ENCODE data around the gene NOL12.

- PRO-cap, result no peak
Observed at GRCh38 chr22:37267026-37267893, 15.0 kb upstream of the CYTH4 start.

- PRO-cap, result no peak
Observed at GRCh38 chr22:37374642-37375094, 52.6 kb downstream of the ELFN2 start.

GRCh38 chr22:37419553-37420799 is 7.3 kb downstream of the ELFN2 start:
- PRO-cap, result unidirectional peak, minus-strand start at chr22:37420415; unidirectional peak, minus-strand start at chr22:37420469

DNA sequence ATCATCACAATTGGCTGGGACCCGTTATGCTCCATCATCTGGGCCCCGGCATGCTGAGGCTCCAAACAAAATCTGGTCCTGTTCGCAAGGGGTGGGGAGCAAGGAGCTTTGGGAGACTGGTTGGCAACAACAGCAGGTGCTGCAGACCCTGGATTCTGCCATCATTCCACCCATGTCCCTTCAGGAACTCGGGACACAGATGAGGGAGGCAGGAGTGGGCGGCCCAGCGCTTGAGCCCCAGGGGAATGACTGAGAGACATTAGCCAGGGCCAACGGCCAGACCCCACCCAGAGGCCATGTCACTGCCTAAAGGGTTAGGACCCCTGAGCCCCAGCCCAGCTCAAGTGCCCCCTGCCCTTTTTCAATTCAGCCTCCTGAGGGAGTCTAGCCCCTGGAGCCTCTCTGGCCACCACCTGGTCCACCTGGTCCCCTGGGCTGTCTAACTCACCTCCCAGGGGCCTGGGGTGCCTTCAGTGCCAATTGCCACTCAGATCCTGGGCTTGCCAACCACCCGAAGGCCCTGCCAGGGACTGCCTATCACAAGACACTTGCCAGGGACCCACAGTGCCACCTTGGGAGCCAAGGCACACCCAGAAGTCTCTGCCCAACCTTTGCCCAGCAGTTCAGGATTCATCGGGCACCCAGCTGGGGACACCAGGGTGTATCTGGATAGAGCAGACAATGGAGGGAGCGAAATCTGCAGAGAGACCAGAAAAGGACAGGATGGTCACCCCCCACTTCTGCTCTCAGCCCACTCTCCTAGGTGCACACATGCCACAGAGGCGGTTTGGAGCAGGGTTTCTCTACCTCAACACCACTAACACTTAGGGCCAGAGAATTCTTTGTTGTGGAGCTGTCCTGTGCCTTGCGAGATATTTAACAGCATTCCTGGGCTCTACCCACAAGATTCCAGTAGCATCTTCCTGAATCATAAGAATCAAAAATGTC is 16.6 kb downstream of the MFNG start:
- PRO-cap, result no peak

DNA sequence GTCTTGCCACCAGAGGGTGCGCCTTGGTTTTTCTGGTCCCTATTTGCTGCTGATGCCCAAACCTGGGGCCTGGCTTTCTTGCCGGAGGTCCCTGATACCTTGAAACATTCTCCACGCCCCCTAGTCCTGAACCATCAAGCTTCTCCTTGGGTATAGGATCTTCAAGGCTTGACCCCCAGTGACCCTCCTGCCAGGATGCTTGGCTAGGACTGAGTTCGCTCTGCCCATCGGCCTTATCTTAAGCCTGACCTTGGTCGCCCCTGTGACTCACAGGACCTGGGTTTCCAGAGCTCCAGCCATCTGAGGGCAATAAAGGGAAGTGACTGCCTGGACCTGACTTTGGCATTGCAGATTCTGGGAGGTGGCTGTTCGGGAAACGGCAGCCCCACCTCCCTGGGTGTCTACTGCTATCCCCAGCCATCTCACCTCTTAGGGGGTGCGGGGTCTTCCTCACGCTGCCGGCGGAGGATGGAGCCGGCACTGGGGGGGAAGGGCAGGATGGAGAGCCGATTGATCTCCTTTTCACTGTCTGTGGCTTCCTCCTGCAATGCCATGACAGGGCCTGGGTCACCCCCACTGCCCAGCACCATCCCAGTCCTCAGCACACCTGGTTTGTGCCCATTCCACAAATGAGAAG is 15.3 kb downstream of the CARD10 start:
- PRO-cap, result no peak

DNA sequence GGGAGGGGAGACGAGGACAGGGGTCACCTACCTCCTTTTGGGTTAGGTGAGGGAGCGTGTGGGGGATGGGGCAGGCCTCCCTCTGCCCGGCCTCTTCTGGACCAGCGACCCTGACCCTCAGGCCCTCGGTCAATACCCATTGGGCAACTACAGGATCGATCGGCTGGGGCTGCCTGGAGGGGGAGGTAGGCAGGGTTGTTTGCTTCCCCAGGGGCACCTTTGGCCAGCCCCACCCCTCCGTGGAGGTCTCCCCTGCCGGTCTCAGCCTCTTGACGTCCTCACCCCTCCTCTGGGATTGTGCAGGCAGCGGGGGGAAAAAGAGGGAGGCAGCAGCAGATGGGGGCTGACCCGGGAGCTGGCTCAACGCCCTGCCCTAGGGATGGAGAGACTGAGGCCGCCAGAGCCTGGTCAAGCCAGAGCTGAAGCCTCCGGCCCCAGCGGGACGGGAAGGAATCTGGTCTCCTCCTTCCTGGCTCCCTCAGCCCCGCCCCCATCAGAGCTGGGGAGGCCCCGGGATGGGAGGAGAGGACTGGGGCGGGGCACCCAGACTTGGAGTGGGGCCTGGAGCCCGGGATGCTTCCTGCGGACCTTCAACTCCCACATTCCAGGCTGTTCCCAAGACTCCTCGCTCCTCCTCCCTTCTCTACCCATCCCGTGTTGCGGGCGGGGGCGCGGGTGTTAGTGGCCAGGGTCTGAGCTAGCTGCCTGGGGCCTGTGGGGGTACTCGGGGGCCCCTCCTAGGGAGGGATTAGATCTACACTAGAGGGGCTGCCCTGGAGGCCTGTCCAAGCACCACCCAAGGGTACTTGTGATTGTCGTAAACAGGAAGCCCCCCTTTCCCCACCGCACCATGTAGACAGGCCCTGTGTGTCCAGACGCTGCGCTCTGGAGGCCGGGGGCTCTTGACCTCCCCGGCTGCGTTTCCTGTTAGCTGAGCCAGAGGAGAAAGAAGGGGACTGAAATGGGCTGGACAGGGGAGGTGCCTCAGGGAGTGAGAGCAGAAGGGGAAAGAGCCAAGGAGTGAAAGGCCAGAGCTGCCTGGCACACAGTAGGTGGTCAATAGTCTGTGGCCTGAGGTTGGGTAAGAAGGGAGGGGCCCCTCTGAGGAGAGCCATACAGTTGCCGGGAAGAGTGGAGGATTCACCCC is 14.2 kb upstream of the CDC42EP1 start:
- PRO-cap, result bidirectional peak, plus-strand start at position 546 of the sequence, minus-strand start at position 456 of the sequence; bidirectional peak, plus-strand start at position 987 of the sequence, minus-strand start at position 922 of the sequence

DNA sequence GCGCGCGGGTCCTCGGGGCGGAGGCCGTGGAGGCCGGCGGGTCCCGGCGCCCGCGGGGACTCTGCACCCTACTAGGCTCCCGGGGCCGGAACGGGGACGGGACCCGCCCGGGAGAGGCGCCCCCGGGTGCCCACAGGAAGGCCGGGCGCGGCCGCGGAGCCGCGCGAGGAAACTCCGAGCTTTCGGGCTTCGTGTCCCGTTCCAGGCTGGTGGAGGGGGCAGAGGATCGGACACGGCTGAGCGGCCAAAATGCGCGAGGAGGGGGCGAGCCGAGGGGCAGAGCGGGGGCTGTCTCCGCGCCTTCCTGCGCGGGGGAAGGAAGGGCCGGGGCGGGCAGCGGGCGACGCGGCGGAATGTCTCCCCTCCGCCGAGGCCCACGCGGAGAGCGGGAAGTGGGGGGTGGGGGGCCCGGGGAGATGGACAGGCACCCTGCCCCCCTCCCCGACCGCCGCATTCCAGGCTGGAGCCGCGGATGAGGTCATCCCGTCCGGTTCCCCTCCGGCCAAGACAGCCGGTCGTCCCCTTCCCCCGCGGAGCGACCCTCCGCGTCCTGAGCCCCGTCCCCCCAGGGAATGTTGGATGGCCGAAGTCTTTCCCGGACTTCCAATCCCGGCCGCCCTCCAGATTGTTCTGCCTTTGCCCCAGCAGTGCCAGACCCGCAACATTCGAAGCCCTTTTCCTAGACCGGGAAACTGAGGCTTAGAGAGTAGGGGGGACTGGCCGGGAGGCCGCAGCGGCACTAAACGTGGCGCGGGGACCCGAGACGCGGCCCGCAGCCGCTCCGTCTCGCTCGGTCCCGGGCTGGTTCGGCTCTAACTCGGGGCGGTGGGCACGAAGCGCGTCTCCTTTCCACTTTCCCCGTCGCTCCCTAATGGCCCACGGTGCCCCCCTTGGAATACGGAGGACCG is 575 bp downstream of the CDC42EP1 start:
- PRO-cap, result bidirectional peak, plus-strand start at position 430 of the sequence, minus-strand start at position 355 of the sequence

GRCh38 chr22:37563051-37563746 is 2.9 kb downstream of the CDC42EP1 start:
- PRO-cap, result no peak

- PRO-cap, result no peak
Observed at GRCh38 chr22:37568087-37568718, 7.9 kb downstream of the CDC42EP1 start.

- PRO-cap, result no peak
Observed at GRCh38 chr22:37623268-37624325, 15.0 kb downstream of the GGA1 start.

DNA sequence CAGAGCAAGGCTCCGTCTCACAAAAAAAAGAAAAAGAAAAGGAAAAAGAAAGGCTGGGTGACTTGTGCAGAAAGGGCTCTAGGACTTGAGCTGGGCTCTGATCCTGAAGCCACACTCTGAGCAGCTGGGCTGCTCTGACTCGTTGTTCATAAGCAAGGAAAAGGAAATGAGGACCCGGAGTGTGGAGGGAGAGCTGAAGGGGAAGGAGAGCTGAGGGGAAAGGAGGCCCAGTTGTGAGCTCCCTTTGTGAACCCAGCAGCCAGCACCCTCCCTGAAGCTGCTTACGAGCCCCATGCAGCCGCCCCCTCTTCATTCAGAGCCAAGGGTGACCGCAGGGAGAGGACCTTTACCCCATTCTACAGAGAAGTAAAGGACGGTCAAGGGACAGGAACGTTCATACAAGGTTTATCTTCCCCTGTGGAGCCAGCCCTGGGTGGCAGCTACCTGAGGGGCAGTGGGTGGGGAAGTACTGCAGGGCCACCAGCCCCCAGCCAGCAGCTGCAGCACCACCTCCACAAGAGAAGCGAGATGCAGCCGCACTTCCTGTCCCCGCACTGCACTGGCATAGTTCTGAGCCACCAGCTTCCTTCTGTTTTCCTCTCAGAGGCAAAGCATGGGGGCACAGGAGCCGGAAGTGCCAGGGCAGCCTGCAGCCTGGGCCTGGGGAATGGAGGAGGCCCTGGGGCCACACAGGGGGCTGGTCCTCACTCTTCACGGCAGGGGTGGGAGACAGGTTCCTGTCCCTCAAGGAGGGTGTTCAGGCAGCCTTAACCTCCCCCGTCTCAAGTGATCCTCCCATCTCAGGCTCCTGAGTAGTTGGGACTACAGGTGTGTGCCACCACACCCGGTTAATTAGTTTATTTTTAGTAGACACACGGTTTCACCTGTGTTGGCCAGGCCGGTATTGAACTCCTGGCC is 12.1 kb upstream of the SH3BP1 start:
- PRO-cap, result no peak

DNA sequence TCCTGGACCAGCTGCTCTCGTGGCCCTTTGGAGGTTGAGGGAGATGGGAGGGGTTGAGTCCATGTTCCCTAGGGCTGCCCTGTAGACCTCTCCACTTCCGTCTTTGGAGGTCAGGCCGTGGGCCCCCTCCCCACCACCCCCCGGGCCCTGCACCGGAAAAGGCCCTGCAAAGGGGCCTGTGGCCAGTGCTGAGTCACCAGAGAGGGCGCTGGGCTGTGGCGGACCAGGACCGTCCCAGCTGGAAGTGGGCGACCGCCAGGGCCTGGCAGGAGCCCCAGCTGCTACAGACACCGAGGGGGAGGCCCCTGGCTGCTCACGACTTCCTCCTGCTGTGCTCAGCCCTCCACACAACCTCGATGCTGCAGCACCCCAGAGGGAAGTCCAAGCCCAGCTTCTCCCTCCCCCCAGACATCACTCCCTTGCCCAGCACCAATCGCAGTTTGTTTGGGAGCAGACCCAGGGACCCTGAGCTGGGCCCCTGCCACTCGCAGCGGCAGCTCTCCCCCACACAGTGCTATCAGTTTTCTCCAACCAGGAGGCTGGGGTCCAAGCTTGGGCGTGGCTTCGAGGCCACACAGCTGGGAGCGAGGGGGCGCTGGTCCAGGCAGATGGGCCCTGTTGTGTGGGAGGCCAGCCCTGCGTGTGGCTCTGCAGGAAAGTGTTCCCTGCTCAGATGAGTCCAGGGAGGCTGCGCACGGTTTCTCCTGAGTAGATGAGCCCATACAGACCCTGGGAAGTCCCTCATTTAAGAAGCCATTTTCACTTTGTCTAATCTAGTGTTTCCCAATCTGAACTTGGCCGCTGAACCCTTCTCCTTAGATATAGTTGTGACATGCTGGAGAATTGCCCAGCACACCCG is 5.7 kb upstream of the SH3BP1 start:
- PRO-cap, result bidirectional peak, plus-strand start at position 199 of the sequence, minus-strand start at position 105 of the sequence; bidirectional peak, plus-strand start at position 552 of the sequence, minus-strand start at position 246 of the sequence; unidirectional peak, plus-strand start at position 672 of the sequence

- PRO-cap, result bidirectional peak, plus-strand start at chr22:37640526, minus-strand start at chr22:37640514
Observed at GRCh38 chr22:37639906-37640789, 679 bp downstream of the SH3BP1 start.

DNA sequence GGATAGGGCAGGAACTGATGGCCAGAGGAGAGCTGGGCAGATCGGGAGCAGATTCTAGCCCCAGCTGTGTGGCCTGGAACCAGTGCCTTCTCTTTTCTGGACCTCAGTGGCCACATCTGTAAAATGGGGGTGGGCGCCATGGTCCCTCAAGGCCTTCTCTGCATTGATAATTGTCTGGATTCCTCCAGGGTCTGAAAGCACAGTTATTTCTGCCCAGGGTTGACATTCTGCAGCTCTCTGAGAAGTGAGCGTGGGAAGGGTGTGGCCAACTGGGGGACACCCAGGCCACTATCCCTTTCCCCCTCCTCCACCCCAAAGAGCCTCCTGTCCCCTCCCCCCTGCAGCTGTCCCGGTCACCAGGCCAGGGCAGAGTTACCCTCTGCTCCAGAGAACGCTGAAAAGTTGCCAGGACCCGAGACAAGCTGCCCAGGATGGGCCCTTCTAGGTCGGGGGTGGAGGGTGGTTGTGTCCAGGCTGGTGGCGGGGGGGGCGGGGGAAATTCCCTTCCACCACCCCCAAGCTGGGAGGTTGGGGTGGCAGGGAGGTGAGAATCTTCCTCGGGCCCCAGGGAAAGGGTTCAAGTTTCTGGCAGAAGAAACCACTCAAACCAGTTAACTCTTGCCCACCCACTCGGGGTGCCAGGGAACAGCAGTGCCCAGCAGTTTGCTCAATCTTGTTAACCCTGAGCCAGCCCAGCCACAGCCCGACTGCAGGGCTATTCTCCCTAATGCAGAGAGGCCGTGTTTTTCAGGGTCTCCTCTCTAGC is 491 bp downstream of the LGALS1 start:
- PRO-cap, result no peak

- PRO-cap, result bidirectional peak, plus-strand start at chr22:37677604, minus-strand start at chr22:37677279
Observed at GRCh38 chr22:37677533-37677821, 2.0 kb downstream of the LGALS1 start.

DNA sequence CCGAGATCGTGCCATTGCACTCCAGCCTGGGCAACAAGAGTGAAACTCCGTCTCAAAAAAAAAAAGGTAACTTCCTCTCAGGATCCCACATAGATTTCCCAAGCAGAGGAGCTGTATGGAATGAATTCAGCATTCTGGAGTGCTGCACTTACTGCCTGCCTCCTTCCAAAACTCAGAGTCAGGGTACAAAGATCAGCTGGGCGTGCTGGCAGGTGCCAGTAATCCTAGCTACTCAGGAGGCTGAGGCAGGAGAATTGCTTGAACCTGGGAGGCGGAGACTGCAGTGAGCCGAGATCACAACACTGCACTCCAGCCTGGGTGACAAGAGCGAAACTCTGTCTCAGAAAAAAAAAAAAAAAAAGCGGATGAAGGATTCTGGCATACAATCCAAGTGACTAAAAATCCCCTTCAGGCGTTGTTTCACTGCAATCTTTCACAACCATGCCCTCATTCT is 1.3 kb upstream of the NOL12 start:
- PRO-cap, result no peak

DNA sequence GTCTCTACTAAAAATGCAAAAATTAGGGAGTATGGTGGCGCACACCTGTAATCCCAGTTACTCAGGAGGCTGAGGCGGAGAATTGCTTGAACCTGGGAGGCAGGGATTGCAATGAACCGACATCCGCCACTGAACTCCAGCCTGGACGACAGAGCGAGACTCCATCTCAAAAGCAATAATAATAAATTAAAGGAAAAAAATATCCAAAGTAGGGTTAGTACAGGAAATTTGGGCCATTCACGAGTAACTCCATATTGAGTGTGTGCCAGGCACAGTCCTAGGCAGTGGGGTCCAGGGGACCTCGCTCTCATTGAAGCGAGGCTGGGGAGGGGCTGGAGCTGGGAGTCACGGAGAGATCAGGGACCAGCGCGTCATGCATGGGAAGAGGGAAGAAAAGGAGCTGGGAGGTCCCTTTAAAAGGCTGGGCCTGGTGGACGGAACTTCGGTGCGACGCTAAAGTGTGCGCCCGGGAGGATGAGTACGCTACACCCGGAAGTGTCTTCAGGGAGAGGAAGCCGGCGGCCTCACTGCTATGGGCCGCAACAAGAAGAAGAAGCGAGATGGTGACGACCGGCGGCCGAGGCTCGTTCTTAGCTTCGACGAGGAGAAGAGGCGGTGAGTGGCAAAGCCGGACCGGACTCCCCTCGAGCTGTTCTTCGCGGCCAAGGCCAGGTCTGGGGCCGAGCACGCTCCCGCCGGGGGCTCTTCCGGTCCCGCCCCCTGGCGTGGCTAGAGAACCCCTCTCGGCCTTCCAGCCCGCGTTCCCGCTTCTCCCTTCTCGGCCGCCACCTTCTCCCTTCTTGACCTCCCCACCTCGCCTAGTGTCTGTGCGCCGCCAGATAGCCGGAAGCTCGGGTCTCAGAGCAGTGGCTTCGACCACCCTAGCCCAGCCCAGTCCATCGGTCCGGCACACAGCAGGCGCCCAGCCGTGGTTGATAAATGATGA is at the start of gene NOL12:
Gene NOL12, plus strand, starts transcription at position 483 of the 946 bp plus-strand sequence.
- PRO-cap, result bidirectional peak, plus-strand start at position 486 of the sequence, minus-strand start at position 397 of the sequence; bidirectional peak, plus-strand start at position 761 of the sequence, minus-strand start at position 709 of the sequence

DNA sequence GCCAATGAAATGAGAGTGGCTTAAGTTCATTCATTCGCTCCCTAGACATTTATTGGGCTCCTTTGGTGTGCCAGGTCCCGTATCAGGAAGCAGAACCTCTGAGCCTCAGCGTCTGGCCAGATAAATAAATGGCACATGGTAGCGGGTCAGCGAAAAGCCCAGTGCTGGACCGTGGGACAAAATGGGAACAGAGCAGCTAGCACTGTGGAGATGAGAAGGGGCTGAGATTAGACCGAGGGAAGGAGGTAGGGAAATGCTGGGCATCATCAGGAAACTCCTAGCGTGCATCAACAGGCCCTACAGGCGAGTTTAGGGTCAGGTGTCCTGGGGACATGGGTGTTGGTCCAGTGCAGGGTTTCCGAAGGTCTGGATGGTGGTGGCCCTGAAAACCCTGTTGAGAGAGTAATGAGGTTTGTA is 672 bp downstream of the NOL12 start:
- PRO-cap, result no peak

GRCh38 chr22:37695351-37695862 is 1.4 kb upstream of the TRIOBP start:
- PRO-cap, result no peak

DNA sequence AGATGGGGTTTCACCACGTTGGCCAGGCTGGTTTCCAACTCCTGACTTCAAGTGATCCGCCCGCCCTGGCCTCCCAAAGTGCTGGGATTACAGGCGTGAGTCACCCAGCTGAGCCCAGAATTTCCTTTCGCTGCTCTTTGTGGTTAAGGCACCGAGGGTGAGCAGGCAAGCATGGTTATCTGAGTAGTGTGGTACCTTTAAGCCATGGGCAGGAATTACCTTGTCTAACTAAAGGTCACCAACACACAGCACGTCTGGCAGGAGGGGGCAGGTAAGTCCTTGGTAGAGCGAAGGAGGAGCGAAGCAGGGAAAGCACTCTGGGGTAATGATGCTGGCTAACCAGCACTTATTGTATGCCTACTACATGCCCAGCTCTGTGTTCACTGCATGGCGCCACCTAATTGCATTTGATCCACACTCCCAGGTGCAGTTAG is 45.6 kb downstream of the TRIOBP start:
- PRO-cap, result no peak